SEM (cell line): ENCODE measurements around a stretch of chr1.

DNA sequence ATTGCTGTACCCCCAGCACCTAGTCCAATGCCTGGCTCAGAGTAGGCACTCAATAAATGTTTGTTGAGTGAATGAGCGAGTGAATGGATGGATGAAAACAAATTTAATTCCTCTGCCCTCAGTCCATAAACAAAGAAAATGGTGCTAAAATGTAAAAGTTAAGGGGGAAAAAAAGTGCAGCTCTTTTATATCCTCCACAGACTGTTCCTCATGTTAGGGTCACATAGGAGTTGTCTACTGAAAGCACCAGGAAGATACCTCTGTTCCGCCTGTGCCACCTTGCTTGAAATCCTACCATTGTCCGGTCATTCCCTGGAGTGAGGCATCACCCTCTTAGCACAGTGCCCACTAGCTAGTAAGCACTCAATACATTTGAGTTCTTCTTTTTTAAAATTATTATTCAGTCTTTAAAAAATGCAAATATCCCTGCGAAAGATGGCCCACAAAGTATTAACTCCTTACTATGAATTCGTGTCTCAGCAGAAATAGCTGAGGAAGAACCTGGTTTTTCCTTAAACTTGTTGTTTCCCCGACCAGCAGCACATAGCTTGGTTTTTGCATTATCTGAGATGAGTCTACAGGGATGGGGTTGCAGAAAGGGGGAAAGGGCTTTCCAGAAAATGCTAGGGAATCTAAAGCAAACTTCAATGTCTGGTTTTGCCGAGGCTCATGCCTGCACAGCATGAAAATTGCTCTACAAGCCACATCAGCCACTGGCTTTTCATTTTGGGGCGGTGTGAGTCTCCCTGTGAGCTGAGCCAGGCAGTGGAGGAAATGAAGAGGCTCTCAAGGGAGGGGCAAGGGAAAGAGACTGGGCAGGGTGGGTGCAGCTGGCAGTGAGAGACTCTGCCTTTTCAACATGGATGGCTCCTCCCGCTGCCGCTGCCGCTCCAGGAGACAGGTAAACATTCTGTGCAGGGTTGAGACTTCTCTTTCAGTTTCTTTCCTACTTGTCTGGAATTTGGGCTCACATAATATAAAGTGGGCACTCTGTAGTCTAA lies 11.0 kb upstream of the CTSE start:
- PRO-cap = no peak

- PRO-cap = no peak
Observed at GRCh38 chr1:206050643-206051553, 2.1 kb upstream of the RHEX start.

DNA sequence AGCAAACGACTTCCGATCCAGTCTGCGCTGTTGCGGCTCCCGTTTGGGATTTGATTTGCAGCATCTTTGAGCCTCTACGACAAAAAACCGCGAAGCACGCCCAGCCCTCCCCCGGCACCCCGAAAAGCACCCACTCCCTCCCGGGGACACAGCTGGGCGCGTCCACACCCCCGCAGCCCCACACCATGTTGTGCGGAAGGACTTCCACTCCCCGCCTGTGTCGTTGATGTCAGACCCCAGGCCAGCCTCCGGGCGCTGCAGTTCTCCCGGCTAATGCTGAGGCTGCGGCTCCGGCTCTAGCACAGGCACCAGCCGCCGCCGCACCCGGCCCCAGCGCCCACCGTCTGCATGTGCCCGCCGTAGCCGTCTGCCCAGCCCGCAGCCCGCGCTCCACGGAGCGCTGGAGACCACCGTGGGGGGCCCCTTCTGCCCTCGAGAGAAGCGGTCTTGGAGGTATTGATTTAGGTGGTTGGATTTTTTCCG lies 2.1 kb downstream of the SRGAP2 start:
- PRO-cap = no peak

GRCh38 chr1:206453942-206454875 lies 16.1 kb upstream of the IKBKE start:
- PRO-cap = no peak

DNA sequence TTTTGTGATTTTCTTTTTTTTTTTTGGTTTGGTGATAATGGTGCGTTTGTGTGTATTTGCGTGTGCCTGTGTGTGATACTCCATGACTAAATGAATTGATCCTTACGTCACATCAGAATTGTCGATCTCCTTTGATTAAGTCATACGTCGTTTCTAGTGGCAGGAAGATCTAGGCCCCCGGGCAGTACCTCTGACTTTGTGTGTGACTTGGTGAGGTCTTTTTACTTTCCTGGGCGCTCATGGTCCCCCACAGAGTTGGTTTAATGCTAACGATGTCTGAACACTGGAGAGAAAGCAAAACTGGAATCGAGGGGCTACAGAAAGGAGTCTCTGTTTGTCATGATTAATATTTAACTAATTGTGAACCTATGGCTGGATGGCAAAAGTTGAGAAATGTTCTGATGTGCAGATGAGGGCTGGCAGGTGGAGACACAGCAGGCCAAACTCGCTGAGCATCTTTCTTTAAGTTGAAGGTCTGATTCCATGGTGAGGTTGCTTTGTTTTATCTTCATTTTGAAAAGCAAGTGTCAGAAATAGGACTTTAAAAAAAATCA lies 2.5 kb downstream of the RASSF5 start:
- PRO-cap = no peak

- PRO-cap = bidirectional peak, plus-strand start at chr1:206580238, minus-strand start at chr1:206580056
Observed at GRCh38 chr1:206579615-206580616, 32.3 kb downstream of the EIF2D start.

GRCh38 chr1:206633589-206634115 lies 1.7 kb upstream of the DYRK3 start:
- PRO-cap = no peak

GRCh38 chr1:206664528-206665349 lies 20.0 kb upstream of the MAPKAPK2 start:
- PRO-cap = no peak

DNA sequence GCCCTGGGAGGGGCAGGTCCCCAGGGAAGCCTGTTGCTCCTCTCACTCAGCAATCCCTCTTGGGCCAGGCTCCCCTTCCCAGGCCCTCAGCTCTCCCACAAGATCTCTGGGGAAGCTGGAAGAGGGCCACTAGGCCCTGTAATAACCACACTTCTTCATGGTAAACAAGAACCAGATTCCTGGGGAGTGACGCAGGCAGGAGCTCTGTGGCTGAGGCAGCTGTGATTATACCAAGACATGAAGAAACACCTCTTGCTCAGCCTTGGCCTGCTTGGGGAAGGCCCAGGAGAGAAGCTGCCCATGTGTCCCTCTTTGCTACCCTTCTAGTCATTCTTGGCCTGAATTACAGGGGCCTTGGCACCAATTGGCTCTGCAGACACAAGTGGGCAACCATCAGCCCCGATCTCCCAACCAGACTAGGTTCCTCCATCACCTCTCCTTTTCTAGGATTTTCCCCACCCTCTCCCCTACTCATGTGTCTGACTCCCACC lies 9.8 kb upstream of the MAPKAPK2 start:
- PRO-cap = no peak

DNA sequence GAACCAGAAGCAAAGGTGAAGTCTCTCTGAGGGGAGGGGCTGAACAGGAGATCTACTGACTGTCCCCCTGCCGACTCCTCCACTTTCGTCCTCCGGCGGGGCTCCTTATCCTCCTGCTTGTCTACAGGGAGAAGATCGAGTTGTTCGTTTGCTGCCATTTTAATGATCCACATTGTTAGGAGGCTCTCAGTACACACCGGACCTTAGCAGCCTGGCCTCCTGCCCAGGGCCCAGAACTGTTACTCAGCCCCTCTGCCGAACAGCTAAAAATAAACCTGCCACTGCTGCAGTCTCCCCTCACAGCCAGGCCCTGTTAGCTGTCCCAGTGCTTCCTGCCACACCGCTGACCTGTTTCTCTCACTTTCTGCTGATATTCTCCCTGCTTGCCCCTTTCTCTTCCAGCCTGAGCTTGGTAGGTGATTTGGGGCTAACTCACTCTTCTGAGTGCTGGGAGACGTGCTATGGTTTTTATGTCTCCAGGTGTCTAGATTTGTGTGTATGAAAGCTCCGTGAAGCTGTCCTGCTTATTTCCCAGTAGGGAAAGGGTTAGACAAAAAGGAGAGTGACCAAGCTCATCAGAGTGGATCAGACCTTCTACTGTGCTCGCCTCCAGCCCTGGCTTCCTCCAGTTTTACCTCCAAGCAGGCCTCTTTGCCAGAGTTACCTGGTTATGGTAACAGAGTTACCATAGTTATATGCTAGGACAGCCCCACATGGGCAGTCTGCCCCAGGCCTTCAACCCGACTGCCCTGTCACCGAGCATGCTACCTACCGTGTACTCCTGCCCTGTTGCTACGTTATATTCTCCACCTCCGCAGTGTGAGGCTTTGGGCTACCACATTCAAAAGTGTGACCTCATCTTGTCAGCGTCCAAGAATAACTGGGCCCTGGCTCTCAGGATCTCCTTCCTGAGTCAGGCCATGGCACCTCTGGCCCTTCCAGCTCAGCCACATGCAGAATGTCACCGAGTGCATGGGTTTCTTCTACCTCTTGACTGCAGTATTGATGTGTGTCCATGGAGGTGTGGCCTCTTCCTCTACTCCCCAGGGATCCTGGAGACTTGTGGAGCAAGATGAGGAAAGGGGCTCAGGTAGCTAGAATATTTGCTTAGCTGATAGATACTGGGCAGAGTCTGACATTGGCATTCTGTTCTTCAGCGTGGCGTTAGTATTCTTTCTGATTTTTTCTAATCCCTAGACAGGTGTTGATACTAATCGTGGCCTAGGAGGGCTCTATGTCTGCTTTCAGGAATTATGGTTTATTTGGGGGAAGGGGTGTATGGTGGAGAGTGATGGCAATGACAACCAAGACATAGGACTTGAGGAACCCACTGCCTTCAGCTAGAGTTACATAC lies 8.7 kb downstream of the MAPKAPK2 start:
- PRO-cap = no peak

GRCh38 chr1:206697789-206698697 lies 13.3 kb downstream of the MAPKAPK2 start:
- PRO-cap = no peak

DNA sequence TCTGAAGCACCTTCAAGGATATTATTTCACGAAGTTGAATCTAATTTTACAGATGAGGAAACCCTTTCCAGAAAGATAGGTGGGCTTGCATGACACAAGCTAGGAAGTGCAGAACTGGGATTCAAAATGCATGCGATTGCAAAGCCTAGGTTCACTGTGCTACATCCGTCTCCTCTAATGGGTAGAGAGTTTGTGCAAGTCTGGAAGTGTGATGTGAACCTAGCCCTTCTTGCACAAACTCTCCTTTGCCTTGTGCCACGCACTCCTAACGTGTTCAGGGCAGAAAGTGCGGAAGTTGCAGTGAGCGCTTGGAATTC lies 40.2 kb downstream of the MAPKAPK2 start:
- PRO-cap = no peak

DNA sequence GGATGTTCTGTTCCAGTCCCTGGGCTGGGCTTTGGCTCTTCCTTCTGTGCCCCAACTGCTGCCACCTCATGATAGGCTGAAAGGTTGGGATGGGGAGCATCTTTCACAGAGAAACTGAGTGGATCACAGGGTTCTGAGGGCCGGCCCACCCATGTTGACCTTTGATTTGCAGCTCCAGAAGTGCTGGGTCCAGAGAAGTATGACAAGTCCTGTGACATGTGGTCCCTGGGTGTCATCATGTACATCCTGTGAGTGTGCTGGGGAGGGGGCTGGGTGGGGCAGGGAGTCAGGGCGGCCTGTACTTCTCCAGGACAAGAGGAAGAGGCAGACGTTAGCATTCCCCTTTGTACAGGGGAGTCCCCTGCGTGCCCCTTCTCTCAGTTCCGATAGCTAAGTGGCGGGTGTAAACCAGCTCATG lies 40.0 kb upstream of the IL19 start:
- PRO-cap = no peak

DNA sequence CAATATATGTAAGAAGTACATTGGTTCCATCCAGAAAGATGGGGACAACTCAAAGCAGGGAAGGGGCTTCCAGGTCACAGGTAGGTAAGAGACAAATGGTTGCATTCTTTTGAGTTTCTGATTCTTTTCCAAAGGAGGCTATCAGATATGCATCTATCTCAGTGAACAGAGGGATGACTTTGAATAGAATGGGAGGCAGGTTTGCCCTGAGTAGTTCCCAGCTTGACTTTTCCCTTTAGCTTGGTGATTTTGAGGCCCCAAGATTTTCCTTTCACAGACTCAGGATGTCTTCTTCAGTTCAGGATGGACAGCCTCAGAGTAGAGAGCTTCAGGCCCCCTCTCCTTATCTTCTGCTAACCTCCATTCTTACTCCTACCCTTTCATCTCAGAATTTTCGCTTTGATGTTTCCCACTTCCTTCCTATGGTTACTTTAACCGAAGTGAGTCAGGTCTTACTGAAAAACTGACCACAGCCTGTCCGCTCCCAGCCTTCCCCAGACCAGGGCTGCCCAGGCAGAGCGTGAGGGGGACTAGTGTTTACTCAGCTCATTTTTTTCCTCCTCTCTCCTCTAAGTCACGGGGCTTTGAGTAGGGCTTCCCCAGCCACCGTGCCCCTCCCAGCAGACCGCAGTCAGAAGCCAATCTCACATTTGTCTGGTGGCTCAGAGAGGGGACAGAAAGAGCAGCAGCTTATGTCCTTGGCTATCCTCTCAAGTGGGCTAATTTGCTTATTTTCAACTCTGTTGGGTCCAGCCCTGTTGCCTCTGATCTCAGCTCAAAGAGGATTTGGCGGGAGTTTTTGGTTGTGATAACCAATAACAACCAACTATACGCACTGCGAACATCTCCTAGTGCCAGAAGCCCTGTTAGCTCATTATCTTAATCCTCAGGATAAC lies 4.3 kb upstream of the IL19 start:
- PRO-cap = no peak

- PRO-cap = no peak
Observed at GRCh38 chr1:206770955-206771969, 689 bp downstream of the IL19 start.

DNA sequence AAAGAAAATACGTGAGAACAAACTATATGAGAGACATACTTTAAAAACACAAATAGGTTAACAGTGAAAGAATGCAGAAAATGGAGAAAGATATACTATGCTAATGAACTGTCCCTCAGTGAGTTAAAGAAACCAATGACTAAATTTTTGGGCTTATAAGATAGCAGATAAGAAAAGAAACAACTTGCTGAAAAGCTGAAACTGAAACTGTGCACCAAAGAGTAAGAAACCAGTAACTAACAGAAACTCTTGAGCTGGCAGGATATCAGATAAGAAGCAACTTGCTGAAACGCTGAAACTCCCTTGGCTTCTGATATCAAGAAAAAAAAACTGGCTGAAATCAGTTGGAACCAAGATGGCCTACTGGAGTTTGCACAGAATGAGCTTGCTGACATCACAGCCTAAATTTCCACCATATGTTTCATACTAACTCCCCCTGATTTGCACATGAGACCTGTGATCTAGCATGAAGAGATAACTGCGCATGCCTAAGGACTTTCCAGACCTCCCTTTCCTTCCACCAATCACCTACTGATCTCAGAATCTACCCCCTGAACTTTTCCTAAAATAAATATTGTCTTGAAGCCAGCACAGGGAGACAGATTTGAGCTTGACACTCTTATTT lies 44.6 kb upstream of the IL10 start:
- PRO-cap = no peak

DNA sequence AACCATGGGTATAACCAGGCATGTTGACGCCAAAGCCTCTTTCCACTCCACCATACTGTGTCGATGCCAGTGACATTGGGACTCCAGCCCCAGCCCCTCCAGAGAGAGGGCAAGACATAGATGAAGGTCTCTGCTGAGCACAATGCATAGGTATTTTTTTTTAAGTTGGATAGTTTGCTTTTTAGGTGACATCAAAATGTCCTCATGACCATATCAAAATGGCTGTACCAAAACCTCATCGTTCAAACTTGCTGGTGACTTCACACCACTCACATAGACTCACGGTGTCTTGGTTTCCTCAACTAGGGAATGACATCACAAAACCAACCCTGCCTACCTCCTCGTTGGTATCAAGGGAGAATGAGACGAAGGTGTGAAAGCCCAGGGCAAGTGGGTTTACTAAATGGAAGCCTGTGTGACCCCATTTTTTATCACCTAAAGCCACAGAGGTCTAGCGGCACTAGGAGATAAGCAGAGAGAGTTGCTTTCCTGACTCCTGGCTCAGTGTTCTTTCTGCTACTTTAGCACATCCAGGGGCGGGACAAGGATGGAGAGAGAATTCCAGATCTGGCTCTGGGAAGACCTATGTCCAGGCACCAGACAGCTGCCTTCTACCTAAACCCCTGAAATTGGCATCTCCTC lies 1.5 kb downstream of the PIGR start:
- PRO-cap = no peak

- PRO-cap = no peak
Observed at GRCh38 chr1:206954285-206955200, 8.3 kb upstream of the PIGR start.

- PRO-cap = no peak
Observed at GRCh38 chr1:207017965-207018700, 14.4 kb downstream of the C1orf116 start.

GRCh38 chr1:207027075-207028124 lies 5.2 kb downstream of the C1orf116 start:
- PRO-cap = no peak